HGPS cell (cell line): ENCODE measurements around the gene ADD3.

GRCh38 chr10:104292995-104293587 is 24.1 kb downstream of the GSTO2 start:
- RRBS, result no CpG with 5 or more reads among the region's 4 CpGs

GRCh38 chr10:104312771-104313183 is 25.5 kb downstream of the ITPRIP start:
- RRBS, result no CpG with 5 or more reads among the region's 6 CpGs

DNA sequence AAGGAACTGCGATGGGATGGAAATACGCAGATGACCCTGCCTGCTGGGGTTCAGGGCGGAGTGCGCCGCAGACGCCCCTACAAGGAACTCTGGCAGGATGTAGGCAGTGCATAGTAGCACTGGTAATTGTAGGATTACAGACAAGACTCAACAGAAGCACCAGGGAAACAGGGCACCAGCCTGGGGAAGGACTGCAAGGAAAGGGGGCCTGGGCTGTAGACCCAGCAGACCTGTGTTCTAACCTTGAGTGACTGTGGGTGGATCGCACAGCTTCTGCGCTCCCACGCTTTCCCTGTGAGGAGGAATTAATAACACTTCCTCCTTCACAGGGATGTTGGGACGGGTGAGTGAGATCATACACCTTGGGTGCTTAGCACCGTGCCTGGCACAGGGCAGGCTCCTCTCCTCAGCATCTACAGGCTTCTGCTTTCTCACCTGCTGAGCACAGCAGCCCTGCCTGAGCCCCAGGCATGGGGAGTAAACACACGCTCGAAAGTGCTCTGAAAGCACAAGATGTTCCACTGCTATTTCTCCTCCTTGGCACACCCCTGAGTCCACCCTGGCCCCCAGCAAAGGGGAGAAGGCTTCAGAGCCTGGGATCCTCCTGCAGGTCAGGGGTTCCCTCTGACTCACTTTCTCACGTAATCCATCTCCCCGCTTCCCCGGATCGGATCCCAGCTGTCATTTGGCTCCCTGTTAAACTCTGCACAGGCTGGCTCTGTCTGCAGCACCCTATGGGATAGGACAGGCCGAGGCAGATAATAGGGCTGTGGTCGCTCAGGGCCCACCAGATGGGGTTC is 19.2 kb downstream of the ITPRIP start:
- RRBS, result no CpG with 5 or more reads among the region's 19 CpGs

- RRBS, result no CpG with 5 or more reads among the region's 8 CpGs
These were observed 15.8 kb downstream of the ITPRIP start for GRCh38 chr10:104322310-104322962.

DNA sequence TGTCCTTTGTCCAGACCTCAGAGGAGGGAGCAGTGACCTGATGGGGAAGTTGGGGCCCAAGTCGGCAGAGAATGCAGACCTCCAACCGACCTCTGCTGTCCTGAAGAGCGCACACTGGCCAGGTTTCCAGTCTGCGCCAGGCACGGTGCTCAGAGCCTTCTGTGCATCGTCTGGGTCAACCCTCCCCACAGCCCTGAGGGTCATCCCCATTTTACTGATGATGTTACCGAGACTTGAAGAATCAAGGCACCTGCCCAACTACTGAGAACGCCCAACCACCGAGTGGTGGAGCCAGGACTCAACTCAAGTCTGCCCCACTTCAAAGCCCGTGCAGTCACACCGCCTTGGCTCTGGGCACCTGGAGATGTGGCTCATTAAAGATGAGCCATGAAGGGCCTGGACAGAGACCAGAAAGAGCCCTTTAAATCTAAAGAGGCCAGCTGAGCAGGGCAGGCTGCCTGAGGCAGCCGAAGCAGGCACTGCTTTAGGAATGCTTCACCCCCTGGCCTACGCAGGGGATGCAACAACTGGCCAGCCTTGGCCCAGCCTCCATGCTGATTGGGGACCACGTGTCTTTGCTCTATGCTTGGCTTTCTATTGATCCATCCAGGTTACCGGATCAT is 4.4 kb downstream of the ITPRIP start:
- RRBS, result no CpG with 5 or more reads among the region's 15 CpGs

- RRBS, result no CpG with 5 or more reads among the region's 1 CpG
These were observed 24.9 kb downstream of the CFAP58 start for GRCh38 chr10:104378478-104378973.

- RRBS, result no CpG with 5 or more reads among the region's 7 CpGs
These were observed 1236.7 kb downstream of the SORCS3 start for GRCh38 chr10:105877750-105878261.

GRCh38 chr10:105951968-105952537 is 1212.5 kb downstream of the SORCS1 start:
- RRBS, result no CpG with 5 or more reads among the region's 4 CpGs

DNA sequence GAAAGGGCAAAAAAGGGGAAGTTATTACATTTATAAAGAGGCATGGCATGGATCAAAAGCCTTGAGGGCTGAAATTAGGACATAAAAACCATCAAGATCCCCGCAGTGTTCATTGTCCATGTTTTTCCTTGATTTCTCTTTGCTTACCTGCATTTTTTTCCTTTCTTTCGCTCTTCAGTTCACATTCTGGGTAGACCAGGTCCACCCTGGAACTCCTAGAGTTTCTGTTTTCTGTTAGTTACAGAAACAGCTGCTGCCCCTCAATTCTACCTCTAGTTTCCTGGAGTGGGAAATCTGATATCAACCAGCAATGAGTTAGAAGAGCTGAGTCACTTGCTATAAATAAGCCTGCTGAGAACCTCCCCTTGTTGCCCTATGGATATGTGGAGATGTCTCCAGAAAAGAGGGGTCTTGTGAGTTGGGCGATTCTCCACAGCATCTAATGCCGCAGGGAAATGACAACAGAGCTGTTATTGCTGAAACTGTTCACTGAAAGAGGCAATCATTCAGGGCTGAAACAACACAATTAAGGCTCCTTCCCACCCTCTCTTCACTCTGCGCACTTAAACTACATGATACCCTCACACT is 132.2 kb downstream of the SORCS1 start:
- RRBS, result no CpG with 5 or more reads among the region's 5 CpGs

DNA sequence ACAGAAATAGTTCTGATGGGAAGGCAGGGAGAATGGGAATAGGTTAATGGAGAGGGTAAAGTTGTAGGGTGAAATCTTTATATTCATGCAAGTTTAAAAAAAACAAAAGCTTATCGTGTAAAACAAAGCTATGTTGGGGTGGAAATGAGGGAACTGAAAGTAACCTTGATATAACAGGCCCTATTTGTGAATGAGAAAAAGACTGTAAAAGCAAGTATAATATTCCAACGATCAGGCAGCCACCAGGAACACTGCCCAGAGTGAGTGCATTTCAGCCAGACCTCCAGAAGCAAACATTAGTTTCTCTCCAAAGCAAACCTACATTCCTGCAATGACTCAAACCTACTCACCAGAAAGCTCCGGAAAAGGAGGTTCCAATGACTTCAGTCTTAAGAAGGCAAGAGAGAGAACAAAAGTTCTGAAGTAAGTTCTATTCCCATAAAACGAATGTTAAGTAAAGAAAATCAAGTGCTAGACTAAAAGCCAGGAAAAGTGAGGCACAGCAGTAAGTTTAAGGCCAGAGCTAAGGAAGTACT is 493.2 kb downstream of the XPNPEP1 start:
- RRBS, result no CpG with 5 or more reads among the region's 4 CpGs

DNA sequence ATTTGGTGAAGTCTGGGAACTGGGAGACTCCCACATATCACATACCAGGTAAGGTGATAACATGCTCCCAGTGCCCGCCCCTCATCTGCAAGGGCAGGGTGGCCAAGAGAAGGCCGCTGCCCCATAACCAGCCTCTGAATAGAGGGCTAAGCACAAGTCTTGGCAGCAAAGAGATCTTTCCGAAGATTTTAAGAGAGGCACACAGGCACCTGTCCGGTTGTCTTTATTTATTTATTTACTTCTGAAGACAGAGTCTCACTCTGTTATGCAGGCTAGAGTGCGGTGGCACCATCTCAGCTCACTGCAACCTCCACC is 34.4 kb downstream of the XPNPEP1 start:
- RRBS, result no CpG with 5 or more reads among the region's 5 CpGs

GRCh38 chr10:110007884-110008437 is at the start of gene ADD3:
ADD3 (plus strand) TSS chr10:110007984.
- RRBS, result 2% methylated on average over 19 of the region's 61 CpGs

DNA sequence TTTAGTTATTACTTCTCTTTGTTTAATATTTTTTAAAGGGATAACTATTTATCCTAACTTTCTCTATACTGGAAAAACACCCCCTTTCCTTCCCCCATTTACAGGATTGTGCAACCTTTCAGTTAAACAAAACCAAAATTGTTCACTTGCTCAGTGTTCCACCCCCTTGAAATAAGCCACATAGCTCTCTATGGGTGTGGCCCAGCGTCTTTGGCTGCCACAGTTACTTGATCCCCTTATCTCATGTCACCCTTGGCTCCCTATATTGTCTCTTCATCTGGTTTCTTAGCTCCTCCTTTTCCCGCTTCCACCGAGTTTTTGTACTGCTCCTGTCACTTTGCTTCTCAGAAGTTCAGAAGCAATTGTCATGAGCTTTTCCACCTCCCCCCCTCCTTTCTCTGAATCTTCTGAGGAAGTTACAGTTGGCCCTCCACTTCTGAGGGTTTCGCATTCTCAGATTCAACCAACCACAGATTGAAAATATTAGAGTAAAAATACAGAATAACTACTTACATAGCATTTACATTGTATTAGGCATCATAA is 60.2 kb downstream of the ADD3 start:
- RRBS, result no CpG with 5 or more reads among the region's 4 CpGs

- RRBS, result no CpG with 5 or more reads among the region's 10 CpGs
These were observed 31.2 kb upstream of the MXI1 start for GRCh38 chr10:110176167-110176620.

DNA sequence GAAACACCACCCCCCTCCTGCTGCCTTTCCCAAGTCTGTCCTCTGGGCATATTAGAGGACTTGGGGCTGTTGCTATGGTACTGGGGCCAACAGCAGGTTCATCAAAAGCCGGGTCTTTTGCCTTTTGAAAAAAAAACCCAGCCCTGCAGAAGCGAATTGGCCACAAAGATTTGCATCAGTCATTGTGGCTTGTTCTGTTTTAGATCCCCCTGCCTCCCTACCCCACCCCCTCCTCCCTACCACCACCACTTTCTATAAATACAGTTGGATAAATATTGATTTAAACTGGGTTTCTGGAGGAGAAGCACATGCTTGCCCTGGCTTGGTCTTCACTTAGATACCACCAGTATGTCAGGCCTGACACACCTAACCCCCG is 7.0 kb downstream of the MXI1 start:
- RRBS, result no CpG with 5 or more reads among the region's 3 CpGs

DNA sequence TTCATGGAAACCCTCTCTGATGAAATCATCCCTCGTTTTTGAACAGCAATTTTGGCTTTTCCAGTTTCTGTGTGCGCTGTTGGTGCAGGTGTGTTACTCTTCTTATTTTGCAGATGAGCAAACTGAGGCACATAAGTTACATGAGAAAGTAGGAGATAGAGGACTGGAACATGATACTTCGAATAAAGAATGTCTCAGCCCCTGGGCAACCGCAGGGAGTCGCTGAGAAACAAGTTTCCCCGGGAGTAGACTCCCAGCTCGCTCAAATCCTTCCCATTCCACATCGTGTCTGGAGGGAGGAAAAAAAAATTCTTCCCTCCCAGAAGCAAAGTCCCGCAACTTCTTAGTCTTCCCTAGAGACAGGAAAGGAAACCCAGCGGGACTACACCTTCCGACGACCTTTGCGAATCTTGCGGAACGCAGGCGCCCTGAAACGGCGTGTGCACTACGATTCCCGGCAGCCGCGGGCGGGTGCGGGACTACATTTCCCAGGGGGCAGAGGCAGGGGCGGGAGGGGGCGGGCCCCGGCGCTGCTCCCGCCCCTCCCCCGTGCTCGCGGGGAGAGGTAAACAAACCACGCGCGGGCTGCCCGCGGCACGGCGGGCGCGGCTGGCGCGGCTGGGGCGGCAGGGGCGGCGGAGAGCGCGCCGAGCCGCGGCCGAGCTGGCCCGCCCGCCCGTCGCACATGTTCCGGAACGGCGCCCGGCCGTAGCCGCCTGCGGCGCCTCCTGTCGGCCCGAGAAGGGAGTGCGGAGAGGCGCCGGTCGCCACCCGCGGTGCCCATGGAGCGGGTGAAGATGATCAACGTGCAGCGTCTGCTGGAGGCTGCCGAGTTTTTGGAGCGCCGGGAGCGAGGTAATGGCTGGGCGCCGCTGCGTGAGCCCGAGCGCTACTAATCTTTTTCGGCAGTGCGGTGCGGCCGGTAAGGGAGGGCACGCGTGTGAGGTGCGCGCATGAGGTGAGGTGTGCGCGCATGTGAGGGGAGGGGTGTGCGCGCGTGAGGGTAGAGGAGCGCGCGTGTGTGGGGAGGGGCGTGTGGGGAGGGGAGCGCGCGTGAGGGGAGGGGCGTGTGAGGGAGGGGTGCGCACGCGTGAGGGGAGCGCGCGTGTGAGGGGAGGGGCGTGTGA is 18.4 kb downstream of the MXI1 start:
- RRBS, result 2% methylated on average over 32 of the region's 112 CpGs

DNA sequence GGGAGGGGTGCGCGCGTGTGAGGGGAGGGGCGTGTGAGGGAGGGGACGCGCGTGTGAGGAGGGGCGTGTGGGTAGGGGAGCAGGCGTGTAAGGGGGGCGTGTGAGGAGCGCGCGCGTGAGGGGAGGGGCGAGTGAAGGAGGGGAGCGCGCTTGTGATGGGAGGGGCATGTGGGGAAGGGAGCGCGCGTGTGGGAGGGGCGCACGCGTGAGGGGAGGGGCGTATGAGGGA is 19.1 kb downstream of the MXI1 start:
- RRBS, result no CpG with 5 or more reads among the region's 24 CpGs

GRCh38 chr10:110244982-110246097 is 37.9 kb downstream of the MXI1 start:
- RRBS, result no CpG with 5 or more reads among the region's 2 CpGs

GRCh38 chr10:110305461-110305665 is 643 bp upstream of the SMNDC1 start:
- RRBS, result no CpG with 5 or more reads among the region's 3 CpGs

DNA sequence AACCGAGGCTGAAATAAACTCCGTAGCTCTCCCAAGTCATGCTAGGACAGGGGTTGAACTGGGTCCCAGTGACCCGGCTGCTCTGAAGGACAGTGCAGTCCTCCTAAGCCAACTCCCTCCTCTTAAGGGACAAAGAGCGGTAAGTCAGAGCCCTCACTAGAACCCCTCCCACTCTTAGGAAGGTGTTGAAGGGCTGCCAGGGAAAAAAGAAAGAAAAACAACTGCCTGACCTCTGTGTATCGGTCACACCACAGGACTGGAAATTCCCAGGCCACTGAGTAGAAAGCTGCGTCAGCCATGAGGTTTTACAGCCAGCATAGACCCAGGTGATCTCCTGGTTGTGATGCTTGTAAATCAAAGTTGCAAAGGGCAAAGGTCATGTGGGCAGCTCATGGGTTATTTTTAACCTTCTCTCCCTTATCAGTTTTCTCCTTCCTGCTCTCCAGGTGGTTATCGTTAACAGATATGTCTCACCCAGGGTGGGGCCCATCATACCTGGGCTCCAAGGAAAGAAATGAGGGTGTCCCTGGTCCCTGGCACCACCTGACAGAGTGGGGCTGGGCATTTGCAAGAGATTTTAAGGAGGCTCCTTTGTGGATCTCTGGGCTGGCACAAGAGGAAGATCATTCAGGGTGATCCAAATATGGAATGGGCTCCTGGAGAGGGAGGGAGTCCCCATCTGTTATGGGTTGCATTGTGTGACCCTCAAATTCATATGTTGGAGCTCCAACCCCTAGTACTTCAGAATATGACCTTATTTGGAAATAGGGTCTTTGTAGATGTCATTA is 91.1 kb upstream of the SMNDC1 start:
- RRBS, result no CpG with 5 or more reads among the region's 7 CpGs